ENCODE results near the genes OR2AP1 and CDK2.

- PRO-cap, 3 experiments, result no peak in any of the 3 experiments
- RRBS, result no CpG with 5 or more reads among the region's 1 CpG
Observed at GRCh38 chr12:55572193-55572555, at the start of gene OR2AP1. Gene OR2AP1, plus strand, starts transcription at chr12:55572468.

DNA sequence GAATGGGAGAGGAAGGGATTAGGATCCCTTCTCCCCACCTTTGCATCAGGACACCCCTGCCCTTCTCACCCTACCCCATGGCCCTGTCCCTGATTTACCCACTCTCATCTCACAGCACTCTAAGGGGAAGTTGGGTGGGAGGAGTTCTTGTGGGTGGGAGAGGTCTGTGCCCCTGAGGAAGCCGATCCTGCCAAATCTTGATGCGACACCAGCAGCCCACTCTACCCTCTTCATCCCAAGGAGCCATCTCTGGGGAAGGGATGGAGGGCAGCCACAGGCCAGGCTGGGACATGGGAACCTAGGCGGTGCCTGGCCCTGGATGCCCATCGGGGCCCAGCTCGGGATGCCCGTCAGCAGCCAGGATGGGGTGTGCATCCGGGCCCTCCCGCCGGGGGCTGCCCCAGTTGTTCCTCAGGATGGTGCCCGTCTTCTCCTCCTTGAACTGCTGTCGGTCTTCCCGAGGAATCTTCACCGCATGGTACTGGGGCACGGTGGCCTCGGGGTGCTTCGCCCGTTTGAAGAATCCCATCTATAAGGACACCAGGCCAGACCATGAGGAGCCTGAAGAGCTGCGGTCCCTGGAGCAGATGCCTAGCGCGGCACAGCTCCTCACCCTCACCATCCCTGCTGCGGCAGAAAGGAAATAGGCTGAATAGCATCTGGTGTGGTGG lies 3.4 kb downstream of the METTL7B start:
- PRO-cap, 3 experiments, result no peak in any of the 3 experiments
- RRBS, result no CpG with 5 or more reads among the region's 21 CpGs

GRCh38 chr12:55696664-55697383 lies 10.9 kb downstream of the ITGA7 start:
- PRO-cap, 3 experiments, result no peak in any of the 3 experiments
- RRBS, result no CpG with 5 or more reads among the region's 18 CpGs

GRCh38 chr12:55709396-55710128 lies 1.9 kb upstream of the ITGA7 start:
- PRO-cap, 3 experiments, result no peak in any of the 3 experiments
- RRBS, result no CpG with 5 or more reads among the region's 10 CpGs

DNA sequence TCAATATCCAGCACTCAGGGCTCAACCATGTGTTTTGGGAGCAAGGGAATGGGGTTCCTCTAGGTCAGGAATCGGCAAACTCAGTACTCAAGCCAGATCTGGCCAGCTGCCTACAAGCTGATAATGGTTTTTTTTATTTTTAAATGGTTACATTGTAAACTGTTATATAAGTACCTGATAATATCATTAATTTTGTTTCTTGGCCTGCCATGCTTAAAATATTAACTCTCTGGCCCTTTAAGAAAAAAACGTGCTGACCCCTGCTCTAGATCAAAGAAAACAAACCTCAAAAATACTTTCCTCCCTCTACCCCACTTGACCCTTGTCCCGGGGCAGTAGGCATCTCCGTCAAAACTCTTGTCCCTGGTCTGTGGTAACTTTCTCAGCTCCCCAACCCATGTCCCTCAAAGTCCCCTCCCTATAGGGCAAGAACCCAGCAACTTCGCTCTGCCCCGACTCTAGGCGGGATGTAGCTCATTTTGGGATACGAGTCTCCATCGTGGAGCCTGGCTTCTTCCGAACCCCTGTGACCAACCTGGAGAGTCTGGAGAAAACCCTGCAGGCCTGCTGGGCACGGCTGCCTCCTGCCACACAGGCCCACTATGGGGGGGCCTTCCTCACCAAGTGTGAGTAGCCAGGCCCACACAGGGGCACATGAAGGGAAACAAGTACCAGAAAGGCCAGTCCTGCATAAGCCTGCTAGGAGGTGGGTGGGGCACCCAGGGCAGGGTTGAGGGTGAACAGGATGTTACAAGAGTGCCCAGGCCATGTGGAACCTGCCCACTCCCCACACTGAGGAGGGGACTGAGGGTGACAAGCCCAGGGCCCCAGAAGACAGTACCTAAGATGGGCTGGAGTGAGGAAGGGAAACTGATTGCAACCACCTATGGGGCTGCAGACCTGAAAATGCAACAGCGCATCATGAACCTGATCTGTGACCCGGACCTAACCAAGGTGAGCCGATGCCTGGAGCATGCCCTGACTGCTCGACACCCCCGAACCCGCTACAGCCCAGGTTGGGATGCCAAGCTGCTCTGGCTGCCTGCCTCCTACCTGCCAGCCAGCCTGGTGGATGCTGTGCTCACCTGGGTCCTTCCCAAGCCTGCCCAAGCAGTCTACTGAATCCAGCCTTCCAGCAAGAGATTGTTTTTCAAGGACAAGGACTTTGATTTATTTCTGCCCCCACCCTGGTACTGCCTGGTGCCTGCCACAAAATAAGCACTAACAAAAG lies 3.6 kb downstream of the RDH5 start:
- PRO-cap, 3 experiments, result peak in 1 of 3 experiments; most common minus-strand start position 355 of the sequence (in 1)
- RRBS, result no CpG with 5 or more reads among the region's 17 CpGs

DNA sequence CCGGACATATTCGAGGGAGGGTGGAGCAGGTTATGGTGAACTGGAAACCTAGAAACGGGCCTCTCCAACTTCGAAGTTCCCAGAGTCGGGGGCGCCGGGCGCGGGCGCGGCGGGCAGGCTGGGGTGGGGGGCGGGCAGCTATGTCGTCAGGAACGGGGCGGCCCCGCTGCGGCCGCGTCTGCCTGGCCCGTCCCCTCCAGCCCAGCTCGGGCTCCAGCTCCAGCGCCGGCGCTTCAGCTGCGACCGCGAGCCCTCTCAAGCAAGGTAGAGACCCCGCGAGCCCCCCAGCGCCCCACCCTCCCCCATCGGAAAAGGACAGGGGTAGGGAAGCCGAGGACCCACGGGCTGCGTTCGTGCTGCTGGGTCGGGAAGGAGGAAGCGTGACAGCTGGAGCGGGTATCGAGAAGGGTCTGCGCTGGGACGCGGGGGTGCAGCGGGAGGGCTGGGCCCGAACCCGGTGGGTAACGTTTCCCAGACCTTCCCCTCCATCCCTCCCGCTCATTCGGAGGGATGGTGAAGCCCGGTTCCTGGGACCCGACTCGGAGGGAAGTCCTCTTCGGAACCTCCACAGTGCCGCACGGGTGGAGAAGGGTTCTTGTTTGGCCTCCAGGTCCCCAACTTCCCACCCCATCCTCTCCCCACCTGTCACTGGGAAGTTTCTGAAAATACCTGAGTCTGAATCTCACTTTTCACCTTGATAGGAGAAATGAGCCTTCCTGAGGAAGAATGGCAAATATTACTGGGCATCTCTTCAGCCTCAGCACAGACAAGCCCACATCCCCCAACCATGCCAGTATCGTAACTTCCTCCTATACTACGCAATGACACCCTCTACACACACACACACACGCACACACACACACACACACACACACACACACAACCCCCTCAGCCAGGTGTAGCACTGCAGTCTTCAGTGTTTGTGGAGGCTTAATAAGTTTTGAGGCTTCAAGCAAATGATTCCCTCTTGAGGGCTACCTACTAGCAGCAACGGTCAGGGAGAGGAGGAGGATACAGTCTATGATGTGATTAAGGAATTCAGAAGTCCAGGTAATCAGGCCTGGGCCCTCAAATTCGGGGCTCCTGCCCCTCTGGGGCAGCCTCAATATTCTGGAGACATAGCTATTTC lies 1.3 kb downstream of the DGKA start:
- PRO-cap, 3 experiments, result peak in 2 of 3 experiments; most common plus-strand start position 199 of the sequence (in 1); most common minus-strand start position 91 of the sequence (in 1)
- RRBS, result 1% methylated on average over 11 of the region's 60 CpGs

- PRO-cap, 3 experiments, result no peak in any of the 3 experiments
- RRBS, result 92% methylated on average over 3 of the region's 9 CpGs
Observed at GRCh38 chr12:55938764-55939614, 8.0 kb downstream of the DGKA start.

GRCh38 chr12:55966531-55967641 lies at the start of gene CDK2:
Gene CDK2, plus strand, starts transcription at chr12:55966830.
- PRO-cap, 3 experiments, result peak in 3 of 3 experiments; most common plus-strand start chr12:55966796 (in 3); most common minus-strand start chr12:55966675 (in 3)
- RRBS, result 3% methylated on average over 19 of the region's 49 CpGs

GRCh38 chr12:55971515-55972711 lies 2.0 kb upstream of the RAB5B start:
- PRO-cap, 3 experiments, result peak in 1 of 3 experiments; most common plus-strand start chr12:55972372 (in 1); most common minus-strand start chr12:55972075 (in 1)
- RRBS, result no CpG with 5 or more reads among the region's 10 CpGs

DNA sequence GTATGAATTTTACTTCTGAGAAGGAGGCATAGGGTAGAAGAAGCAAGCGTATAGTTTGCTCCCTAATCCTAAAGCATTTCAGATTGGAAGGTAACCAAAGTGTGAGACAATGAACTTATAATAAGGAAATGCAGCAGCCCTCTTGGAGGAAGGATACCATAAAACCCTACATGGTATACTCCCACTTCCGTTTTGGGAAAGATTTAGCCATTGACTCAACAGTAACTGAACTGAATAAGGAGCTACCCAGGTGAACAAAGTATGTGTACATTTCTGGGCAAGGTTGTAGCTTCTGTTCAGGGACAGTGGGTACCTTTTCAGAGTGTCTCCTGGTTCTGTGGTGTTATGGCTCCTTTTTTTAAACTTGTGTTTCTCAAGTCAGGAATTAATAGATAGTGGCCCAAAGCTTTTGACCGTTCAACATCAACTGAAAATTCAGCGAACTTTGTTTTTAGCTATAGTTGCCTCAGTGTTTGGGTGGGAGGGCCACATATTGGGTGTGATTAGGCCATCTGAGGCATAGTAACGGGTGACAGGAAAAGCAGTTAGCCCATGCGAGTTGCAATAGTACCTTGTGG lies 3.8 kb downstream of the RAB5B start:
- PRO-cap, 3 experiments, result no peak in any of the 3 experiments
- RRBS, result no CpG with 5 or more reads among the region's 6 CpGs

DNA sequence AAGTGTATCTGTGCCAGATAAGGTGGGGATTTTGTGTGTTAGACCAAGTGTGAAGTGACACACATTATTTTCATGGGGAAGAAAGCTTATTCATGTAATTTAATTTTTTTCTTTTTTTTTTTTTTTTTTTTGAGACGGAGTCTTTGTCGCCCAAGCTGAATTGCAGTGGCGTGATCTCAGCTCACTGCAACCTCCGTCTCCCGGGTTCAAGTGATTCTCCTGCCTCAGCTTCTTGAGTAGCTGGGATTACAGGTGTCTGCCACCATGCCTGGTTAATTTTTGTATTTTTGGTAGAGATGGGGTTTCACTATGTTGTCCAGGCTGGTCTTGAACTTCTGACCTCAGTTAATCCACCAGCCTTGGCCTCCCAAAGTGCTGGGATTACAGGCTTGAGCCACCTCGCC lies 2.5 kb downstream of the RPS26 start:
- PRO-cap, 3 experiments, result no peak in any of the 3 experiments
- RRBS, result no CpG with 5 or more reads among the region's 6 CpGs

DNA sequence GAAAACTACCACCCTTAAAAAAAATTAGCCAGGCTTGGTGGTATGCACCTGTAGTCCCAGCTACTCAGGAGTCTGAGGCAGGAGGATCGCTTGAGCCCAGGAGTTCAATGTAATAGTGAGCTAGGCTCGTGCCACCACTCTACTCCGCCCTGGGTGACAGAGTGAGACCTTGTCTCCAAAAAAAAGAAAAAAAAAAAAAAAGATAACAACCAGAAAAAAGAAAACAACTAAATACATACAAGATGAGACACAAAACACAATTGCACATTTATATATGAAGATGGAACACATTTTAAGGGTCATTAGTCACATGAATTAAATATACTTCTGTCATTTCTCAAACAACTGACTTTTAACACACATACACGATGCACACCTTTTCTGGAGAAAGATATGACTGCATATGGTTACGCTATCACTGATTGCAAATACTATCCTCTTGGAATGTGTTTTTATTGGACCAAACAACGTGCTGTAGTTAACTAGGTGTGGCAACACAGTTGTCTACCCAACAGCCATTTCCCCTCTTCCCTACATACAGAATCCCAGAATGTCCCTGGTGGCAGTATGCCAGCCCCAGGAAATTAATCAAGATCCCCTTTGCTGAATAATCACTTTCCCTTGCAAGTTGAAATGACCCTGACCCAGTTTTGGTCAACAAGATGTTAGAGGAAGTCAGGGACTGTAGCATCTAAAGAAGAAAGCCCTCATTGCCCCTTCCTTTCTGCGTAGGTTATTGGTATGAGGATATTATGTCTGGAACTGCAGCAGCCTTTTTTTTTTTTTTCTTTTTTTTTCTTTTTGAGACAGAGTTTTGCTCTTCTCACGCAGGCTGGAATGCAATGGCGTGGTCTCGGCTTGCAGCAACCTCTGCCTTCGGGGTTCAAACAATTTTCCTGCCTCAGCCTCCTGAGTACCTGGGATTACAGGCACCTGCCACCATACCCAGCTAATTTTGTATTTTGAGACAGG lies 5.7 kb upstream of the MYL6B start:
- PRO-cap, 3 experiments, result no peak in any of the 3 experiments
- RRBS, result no CpG with 5 or more reads among the region's 11 CpGs

DNA sequence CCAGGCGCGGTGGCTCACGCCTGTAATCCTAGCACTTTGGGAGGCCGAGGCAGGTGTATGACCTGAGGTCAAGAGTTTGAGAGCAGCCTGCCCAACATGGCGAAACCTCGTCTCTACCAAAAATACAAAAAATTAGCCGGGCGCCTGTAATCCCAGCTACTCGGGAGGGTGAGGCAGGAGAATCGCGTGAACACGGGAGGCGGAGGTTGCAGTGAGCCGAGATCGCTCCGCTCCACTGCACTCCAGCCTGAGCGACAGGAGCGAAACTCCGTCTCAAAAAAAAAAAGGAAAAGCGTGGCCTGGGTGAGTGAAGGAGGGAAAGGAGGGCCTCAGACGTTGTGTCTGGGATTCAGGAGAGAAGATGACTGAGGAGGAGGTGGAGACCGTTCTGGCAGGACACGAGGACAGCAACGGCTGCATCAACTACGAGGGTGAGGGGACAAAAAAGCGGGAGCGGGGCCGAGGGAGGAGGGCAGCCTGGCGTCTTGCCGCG lies 998 bp upstream of the MYL6 start:
- PRO-cap, 3 experiments, result peak in 3 of 3 experiments; most common plus-strand start position 368 of the sequence (in 1); most common minus-strand start position 360 of the sequence (in 1)
- RRBS, result no CpG with 5 or more reads among the region's 31 CpGs

GRCh38 chr12:56159839-56161011 lies 2.1 kb downstream of the MYL6 start:
- PRO-cap, 3 experiments, result no peak in any of the 3 experiments
- RRBS, result no CpG with 5 or more reads among the region's 12 CpGs

DNA sequence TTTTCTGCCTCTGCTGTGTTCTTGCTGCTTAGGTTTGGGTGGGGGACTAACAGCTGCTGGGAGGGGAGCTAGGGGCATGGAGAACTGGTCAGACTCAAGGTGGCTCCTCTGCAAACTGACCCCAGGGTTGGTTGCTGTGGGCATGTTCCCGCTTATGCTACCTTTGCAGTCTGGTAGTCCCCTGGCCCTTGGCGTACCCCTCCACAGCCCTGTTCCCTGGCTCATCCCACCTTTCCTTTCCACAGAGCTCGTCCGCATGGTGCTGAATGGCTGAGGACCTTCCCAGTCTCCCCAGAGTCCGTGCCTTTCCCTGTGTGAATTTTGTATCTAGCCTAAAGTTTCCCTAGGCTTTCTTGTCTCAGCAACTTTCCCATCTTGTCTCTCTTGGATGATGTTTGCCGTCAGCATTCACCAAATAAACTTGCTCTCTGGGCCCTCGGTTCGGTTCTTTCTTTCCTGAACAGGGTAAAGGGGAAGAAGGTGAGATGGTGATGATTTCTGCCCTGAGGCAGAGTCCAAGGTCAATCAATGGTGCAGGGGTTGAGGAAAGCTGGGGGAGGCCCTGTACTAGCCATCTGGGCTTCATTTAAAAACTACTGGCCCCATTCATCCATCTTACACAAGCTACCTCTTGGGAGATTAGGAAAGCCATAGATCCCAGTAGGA lies 3.1 kb downstream of the MYL6 start:
- PRO-cap, 3 experiments, result no peak in any of the 3 experiments
- RRBS, result no CpG with 5 or more reads among the region's 8 CpGs

DNA sequence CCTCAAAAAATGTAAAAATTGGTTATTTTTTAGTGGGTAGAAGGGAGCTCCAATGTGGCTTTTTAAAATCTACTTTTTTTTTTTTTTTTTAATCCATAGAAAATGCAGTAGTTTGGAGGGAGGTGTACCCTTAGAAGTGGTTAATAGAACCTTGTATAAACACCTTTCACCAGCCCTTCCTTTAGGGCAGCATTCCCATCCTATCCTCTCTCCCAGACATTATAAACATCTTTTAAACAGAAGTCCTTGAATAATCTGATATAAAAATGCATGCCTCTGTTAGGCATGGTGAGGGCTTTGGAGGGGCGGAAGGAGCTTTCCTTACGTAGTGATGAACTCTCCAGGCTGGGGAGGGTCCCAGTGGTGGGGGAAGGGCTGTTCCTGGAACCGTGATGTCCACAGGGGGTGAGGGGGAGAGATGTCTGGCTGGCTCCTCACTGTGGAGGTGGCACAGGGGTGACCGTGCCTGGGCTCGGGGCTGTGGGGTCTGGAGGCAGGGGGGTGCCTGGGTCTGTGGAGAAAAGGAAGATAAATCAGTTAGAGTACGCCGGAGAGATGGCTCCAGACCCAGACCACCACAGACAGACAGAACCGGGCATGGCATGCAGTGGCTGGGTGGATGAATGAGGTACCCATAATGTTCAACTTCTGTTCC lies 5.2 kb downstream of the MYL6 start:
- PRO-cap, 3 experiments, result no peak in any of the 3 experiments
- RRBS, result no CpG with 5 or more reads among the region's 8 CpGs

DNA sequence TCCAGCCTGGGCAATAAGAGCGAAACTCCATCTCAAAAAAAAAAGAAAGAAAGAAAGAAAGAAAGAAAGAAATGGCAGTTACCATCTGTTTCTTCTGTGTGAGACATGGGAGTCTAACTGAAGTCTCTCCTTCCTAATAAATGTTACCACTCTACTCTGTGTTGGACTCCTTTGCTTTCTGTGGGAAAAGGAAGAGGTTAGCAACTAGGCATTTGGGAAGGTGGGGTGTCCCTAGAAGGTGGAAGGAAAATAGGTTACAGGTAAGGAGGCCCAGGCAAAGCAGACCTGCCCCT lies 204 bp upstream of the SLC39A5 start:
- PRO-cap, 3 experiments, result no peak in any of the 3 experiments
- RRBS, result no CpG with 5 or more reads among the region's 1 CpG

- PRO-cap, 3 experiments, result no peak in any of the 3 experiments
- RRBS, result no CpG with 5 or more reads among the region's 6 CpGs
Observed at GRCh38 chr12:56336419-56337024, 2.2 kb upstream of the IL23A start.

- PRO-cap, 3 experiments, result no peak in any of the 3 experiments
- RRBS, result no CpG with 5 or more reads among the region's 9 CpGs
Observed at GRCh38 chr12:56337560-56337980, 1.1 kb upstream of the IL23A start.

DNA sequence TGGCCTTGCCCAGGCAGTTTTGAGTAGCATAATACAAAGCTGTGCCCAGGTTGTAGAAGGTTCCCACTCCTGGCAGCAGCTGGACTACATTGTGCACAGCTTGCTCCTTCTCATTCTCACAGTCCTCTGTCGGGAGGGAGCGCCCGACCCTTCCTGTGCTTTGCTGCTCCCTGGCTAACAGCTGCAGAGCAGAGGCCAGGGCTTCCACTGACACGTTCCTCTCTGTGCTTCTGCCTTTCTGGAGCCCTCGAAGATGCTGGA lies 1.2 kb downstream of the APOF start:
- PRO-cap, 3 experiments, result no peak in any of the 3 experiments
- RRBS, result no CpG with 5 or more reads among the region's 5 CpGs